Camera-type eye (tissue), 1 donor: ENCODE measurements around the gene BTG1.

GRCh38 chr12:92030466-92031313 lies 115.0 kb downstream of the BTG1 start:
- RAMPAGE, long total RNA, result no peak

GRCh38 chr12:92091067-92091899 lies 54.4 kb downstream of the BTG1 start:
- RAMPAGE, long total RNA, result no peak

GRCh38 chr12:92115644-92116534 lies 29.8 kb downstream of the BTG1 start:
- RAMPAGE, long total RNA, result no peak

GRCh38 chr12:92124960-92125330 lies 20.7 kb downstream of the BTG1 start:
- RAMPAGE, long total RNA, result no peak

DNA sequence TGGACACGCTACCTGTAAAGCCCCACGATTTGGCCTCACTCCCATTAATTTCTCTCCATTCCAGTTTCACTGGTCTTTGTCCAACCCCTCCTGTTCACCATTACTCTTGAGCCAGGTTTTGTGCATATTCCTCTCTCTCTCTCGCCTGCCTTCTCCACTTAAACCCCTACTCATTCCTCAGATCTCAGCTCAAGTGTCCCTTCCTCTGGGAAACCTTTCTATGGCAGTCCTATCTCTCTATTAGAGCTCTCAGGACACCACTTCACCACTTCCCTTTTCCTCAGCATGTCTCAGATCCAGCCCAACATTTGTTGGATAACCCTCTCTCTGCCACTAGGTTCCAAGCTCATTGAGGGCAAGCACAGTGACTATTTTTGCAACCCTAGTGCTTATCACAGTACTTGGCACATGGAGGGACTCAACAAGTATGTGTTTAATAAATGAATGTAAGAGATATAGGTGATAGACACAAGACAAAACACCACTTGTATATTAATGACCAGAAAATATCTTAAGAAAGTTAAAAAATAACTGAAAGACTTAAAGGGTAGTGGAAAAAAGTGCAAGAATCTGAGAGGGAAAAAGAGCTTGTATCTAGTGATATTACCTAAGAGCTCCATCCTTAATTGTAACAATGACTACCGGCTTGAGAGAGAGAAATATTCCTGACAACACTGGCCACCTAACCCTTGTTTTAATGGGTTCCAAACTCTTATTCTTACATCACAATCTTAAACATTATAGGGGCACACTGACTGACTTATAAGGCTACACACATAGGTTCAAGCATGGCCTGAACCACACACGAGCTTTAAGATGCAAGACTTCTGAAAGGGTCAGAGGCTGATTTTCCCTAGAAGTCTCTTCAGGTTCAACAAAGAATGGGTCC lies 9.0 kb downstream of the BTG1 start:
- RAMPAGE, long total RNA, result no peak

DNA sequence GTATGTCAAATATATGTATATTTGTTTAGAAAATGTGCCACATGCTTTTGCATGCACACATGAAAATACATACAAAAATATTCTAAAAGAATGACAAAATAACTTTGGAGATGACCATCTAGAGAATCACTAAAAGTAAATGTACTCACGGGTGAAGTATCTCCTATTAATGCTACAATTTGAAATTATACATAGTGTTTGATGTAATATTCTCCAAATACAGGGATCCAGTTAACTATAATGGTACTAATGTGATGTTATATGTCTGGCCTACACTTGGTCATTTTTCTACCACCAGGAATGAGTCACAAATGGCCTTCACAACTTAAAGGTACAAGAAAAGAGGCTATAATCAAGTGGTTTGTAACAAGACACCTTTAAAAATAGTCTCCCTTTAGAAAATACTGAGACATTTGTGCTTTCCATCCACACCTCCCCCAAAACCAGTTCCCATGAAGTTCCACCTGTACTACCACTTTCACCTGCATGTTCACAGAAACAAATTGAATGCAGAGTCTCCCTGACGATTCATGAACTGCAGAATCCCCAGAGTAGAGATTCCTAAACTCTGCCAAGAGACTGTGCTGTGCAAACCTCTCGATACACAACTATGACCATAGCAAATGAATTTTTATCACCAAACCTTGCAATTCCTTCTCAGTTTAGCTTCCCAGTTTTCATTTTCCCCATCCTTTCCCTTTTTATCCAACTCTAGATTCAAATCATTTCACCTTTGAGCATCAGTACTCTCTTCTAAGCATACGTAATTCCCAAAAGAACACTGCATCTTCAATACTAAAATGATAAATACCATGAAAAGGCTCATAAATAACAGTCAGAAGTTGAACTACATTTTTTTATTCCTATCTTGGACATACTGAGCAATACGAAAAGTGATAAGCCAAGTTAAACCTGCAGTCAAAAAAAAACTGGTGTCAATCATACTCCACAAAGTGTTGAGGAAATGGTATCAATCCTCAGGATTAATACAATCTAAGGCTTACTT lies 5.9 kb downstream of the BTG1 start:
- RAMPAGE, long total RNA, result no peak

DNA sequence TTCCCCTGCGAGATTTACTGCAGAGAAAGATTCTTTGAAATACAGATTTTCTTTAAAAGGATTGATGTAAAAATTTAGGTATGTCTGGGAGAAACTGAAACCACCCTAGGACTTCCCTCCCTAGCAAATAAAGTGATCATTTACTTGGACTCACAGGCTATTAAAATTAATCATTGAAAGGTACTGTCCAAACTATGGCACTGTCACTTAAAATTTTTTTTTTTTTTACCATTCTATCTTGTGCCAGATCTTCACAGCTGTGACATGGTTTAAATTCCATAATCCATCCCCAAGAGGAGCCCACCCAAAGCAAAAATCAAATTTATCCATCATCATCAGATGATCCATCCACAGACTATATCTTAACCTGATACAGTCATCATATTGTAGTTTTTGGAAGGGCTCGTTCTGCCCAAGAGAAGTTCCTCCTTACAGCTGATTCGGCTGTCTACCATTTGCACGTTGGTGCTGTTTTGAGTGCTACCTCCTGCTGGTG lies 1.9 kb downstream of the BTG1 start:
- RAMPAGE, long total RNA, result no peak

GRCh38 chr12:92144572-92145480 lies 820 bp downstream of the BTG1 start:
- RAMPAGE, long total RNA, result no peak

GRCh38 chr12:92145481-92145936 lies at the start of gene BTG1:
TSS of gene BTG1 (minus strand) at chr12:92145846.
- RAMPAGE, long total RNA, result start-site peak on the minus strand at chr12:92145844-92145851, 632 reads

DNA sequence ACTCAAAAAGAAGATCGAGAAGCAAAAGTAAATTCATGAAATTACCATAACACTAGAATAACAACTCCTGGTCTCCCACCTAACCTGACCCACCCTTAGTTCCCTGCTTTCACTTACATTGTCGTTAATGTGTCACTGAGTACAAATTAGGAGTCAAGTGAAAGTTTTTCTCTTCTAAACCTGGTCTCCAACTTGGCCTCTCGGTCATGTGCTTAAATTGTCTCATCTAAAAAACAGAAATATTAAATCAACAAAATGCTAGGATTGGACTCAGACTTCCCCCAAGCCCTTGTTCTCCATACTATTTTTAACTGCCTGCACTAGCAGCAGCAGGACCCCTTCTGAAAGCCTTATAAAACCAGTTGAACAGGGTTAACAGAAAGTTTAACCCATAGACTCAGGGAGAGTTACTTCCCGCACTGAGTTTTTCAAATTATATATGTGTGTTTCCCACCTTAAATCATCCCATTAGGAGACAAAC lies 1.9 kb upstream of the BTG1 start:
- RAMPAGE, long total RNA, result no peak

GRCh38 chr12:92297743-92298393 lies 152.2 kb upstream of the BTG1 start:
- RAMPAGE, long total RNA, result no peak

GRCh38 chr12:92399889-92400613 lies 254.4 kb upstream of the BTG1 start:
- RAMPAGE, long total RNA, result no peak

DNA sequence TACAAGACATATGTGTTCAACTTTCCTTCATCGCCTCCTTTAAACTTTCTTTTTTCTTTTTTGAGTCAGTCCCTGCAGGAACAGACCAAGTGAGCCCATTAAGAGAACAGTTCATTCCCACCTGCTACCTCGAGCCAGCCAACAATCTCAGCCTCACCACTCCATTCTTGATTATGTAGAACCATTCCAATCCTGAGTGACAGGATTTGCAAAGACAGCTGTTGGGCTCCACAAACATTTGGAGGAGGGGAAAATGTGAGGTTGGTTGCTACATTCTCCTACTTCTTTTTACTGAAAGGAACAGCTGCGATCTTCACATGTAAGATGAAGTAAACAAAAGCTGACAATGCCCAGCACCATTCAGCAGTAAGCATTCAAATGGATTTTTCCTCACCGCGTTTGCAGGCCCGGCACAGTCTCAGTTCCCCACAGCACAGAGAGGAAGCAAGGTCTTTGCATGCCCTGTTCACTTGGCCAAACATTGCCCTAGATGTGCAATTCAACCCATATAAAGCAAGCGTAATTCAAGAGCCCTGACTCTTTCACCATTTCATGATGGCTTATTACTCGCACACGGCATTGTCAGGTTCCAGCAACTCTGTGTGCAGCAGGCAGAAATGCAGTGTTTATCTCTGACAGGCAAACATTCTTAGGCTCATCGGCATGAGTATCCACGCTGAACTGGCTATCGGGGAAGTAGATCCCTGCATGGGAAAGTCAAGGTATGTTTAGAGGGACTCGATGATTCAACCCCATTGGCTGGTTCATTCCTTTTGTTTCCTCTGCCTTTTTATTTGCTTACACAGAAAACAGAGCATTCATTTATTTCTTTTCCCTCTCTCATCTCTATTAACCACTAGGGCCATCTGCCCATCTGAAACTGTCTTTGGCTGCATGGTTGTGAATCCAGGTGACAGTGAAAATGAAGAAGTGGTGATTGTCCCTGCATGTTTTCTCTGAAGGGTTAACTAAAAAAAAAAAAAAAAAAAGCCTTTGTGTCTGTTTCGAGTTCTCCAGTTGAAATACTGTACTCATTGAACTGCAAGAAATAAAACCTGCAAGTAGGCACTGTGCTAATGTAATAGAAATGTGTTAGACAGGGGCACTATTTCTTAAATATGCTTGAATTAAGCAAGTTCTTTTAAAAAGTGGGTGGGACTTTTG lies 236.1 kb upstream of the PLEKHG7 start:
- RAMPAGE, long total RNA, result no peak

- RAMPAGE, long total RNA, result no peak
Measured at GRCh38 chr12:92568787-92569233, 134.0 kb upstream of the PLEKHG7 start.

GRCh38 chr12:92735030-92735462 lies 32.3 kb downstream of the PLEKHG7 start:
- RAMPAGE, long total RNA, result no peak

DNA sequence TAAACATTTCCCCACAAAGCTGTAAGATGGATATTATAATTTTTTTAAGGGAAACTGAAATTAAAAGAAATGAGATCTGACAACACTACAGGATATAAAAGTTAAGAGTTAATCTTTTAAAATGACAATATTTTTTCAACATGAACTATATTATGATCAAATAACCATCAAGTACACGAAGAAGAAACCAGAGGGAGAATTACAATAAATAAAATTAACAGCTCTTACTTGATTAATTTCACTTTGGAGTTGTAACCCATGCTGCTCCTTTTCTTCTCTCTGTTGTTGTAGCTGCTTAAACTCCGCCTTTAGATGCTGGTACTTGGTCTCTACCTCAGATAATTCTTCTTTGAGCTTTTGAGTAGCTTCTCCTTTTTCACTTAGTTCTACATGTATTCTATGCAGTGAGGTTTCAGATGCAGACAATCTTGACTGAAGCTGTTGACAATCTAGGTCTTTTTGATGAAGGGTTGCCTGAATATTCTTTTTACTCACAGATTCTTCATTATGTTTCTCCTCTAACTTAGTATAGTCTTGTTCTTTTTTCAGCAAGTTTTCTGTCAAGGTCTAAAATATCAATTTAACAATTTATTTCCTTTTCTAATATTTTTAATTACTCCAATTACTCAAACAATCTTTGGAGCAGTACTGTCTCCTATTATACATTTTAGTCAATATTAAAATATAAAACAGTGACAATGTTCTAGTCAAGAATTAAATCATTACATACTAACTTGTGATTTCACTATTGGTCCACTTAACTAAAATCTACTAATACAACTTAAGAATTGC lies 96.6 kb downstream of the EEA1 start:
- RAMPAGE, long total RNA, result no peak

- RAMPAGE, long total RNA, result no peak
Measured at GRCh38 chr12:92866644-92867632, 62.2 kb downstream of the EEA1 start.

GRCh38 chr12:92899157-92900084 lies 29.7 kb downstream of the EEA1 start:
- RAMPAGE, long total RNA, result no peak

DNA sequence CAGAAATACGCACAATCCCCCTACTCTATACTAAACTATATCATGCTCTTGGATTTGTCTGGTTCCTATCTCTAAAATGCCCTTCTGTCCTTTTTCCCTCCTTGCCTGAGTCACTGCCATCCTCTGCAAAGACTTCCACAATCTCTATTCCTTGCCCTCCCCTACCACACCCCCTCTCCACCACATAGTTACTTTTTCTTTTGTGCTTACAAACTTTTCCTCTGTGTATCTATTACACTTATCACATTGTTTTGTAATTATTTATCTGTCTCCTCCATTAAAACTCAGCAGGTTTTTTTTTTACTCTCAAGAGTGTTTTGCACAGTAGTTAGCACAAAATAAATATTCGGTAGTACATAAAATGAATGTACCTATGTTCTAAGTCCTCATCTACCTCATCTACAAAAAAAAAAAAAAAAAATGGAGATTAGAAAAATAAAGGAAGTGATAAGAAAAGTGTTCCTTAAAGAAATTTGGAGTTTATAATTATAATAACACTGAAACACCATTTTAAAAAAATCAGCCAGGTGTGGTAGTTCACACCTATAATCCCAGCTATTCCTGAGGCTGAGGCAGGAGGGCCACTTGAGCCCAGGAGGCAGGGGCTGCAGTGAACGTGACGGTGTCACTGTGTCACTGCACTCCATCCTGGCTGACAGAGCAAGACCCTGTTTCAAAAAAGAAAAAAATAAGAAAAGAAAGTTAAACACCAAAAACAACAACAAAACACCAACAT lies 5.5 kb downstream of the EEA1 start:
- RAMPAGE, long total RNA, result no peak

- RAMPAGE, long total RNA, result no peak
Measured at GRCh38 chr12:92926964-92927651, 2.0 kb downstream of the EEA1 start.